Zone of skin (tissue), 1 donor: ENCODE measurements around a stretch of chr21.

DNA sequence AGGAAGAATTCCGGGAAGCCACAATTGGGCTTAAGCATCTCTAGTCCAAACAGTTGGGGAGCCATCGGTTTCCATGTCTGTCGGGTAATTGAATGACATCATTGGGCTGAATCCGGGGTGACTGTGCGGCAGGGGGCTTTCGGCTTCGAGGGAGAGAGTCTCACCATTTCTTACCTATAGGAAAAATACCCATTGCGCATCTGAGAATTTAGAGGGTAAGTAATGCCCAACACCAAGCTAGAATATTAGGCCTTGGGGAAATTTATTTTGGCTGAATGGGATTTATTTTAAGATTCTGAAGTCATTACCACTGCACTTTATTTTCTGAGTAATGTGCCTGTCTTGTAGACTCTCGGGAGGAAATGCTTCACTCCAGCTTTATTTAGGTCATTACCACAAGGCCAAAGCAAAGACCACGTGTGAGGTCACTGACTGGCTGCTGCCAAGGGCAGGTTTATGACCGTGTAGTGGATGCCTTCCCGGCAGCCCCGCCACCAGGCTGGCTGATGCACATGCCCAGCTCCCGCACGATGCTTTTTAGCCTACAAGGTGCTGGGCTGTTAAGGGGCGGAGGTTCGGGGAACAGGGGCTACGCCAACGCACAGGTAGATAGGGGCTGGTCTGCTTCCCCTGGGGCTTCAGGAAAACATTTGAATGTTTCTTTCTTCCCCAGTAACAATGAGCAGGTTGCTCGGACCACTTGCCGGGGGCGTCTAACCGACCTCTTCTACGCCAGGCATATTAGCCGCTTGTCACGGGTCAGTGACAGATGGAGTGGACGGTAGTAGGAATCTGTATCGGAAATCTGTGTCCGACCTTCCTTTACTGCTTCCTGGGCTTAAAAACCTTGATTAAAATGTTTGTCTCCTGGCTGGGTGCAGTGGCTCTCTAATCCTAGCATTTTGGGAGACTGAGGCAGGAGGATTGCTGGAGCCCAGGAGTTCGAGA is 22.9 kb upstream of the UMODL1 start:
- RRBS, result 87% methylated on average over 3 of the region's 30 CpGs

DNA sequence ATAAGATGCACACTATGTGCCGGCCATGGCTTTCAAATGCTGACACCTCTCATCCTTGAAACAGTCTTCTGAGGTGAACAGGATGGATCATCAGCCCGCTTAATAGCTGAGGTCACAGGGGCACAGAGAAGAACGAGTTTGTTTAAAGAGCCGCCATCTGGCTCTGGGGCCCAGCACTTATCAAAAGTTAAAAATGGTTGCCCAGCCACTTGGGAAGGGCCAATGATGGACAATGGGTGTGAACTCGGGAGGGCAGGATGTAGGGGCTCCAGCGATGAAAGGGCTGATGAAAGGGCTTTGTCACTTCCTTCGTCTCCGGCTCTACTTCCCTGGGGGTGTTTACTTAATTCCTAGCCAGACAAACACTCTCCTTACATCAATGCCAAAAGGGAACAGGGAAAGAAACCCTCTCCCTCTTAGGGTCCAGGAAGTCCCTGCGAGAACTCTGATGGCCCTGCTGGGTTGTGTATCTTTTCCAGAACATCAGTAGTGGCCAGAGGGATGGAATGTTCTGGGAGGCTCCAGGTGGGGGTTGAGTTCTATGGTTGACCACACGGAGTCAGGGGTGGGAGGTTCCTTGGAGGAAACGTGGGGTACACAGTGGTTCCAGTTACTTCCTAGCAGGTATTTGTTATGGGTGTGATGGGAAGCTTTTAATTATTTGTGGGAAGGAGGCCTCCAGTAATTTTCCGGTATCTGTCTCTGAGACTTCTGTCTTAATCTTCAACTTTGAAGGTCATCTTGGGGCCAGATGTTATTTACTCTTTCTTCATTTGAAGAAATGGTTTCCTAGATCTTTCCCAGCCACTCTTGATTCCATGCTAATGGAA is 9.0 kb upstream of the ABCG1 start:
- RRBS, result no CpG with 5 or more reads among the region's 12 CpGs

DNA sequence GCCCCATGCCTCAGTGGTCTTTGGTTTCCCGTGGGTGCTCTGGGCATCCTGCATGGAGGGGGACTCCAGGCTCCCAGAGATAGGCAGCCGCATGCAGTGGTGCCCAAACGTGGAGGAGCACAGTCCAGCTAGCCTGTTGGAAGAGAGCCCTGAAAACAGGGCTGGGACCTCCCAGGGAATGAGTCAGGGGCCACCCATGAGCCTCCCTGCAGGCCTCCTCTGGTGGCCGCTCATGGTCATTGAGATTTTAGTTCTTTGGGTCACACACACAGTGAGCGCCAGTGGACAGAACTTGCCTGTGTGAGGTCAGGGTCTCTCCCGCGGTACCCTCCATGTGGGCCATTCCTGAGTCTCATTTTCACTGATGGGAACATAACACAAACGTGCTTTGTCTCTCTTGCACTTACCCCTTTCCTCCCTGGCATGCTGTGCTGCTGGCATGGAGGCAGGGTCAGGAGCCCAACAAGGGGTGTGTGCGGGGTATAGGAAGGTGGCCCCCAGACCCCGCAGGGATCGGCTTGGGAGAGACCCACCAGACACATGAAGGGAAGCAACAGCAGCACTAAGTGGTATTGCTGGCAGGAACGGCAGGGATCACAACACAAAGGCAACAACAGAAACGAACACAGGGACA is 31.6 kb downstream of the ABCG1 start:
- RRBS, result no CpG with 5 or more reads among the region's 13 CpGs

GRCh38 chr21:42317248-42317894 is 2.2 kb upstream of the TFF3 start:
- RRBS, result no CpG with 5 or more reads among the region's 11 CpGs

DNA sequence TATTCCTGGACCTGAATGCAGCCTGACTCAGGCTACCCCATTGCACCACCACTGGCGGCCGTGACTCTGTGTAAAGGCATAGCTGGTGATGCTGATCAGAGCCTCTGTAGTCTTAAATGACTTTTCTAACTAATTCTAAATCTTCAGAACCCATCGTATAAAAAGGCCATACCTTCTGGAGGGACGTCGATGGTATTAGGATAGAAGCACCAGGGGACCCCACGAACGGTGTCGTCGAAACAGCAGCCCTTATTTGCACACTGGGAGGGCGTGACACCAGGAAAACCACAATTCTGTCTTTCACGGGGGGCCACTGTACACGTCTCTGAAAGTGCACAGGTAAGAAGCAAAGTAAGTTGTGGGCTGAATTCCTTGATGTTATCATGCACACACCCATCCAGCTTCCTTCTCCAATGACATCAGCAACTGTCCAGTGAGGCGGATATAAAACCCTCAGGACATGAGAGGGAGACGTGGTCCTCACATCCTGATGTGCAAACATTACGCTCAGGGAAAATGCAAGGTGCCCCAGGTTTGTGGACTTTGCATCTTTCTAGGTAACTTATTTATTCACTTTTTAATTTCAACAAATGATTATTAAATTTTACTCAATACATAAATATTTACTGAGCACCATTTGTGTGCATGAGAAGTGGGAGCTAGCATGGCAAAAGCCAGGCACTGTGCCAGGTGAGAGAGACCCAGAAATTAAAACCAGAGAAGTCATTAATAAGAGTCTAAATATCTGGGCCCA is 3.1 kb downstream of the TFF1 start:
- RRBS, result no CpG with 5 or more reads among the region's 15 CpGs

GRCh38 chr21:42616366-42616913 is 37.0 kb upstream of the PDE9A start:
- RRBS, result no CpG with 5 or more reads among the region's 23 CpGs

GRCh38 chr21:42655373-42656107 is 2.1 kb downstream of the PDE9A start:
- RRBS, result 37% methylated on average over 4 of the region's 21 CpGs

GRCh38 chr21:42703950-42704465 is 50.6 kb downstream of the PDE9A start:
- RRBS, result no CpG with 5 or more reads among the region's 20 CpGs

DNA sequence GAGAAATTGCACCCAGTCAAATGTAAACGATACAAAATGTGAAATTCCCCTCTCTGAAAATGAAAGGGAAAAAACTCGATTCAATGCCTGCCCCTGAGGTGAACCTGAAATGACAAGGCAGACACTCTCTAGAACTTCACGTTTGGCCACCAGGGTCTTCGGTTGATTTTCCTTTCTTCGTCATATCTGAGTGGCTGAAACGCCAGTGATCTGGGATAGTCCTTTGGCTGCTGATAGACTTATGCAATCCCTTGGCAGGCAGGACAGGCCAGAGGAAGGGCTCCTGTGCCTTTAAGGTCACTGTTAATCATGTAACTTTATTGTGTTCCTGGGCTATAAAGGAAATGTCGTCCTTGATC is 67.8 kb downstream of the PDE9A start:
- RRBS, result no CpG with 5 or more reads among the region's 7 CpGs

GRCh38 chr21:42733752-42734830 is 80.7 kb downstream of the PDE9A start:
- RRBS, result no CpG with 5 or more reads among the region's 13 CpGs

DNA sequence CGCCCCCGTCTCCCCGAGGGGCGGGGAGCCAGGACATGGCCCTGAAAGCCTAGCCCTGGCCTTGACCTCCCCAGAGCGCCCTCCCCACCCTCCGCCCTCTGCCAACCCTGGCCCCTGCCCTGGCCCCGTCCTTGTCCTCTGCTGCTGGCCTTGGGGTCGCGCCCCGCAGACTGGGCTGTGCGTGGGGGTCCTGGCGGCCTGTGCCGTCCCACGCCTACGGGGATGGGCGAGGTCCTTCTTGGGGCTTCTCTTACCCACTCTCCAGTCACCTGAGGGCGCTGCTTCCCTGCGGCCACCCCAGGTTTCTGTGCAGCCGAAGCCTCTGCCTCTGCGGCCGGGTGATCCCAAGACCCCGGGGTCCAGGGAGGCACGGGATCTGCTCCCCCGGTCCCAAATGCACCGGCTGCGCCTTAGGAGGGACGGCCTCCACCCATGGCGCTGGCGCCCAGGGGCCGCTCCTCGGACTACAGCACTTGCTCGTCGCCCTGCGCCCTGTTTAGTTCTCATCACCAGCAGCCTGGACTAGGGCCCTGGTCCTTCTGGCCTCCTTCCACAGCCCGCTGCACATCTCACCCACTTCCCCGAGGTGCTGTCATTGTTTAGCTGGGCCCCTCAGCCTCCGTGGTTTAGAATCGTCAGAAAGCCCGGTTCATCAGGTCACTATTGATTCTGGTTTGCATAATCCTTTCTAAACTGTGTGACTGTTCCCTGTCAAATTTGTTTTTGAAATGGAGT is 41.5 kb downstream of the WDR4 start:
- RRBS, result no CpG with 5 or more reads among the region's 39 CpGs

DNA sequence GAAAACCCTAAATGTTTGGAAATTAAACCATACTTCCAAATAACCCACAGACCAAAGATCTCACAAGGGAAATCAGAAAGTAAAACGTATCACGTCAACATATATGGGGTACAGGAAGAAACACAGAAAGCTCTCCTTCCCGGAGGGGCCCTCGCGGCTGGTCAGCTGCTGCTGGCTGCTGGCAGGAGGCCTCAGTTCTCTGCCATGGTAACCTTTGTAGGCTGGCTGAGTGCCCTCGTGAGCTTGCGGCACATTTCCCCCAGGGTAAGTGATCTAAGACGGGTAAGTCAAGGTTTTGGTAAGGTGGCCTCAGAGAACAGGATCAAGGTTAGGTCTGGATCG is 34.1 kb downstream of the WDR4 start:
- RRBS, result no CpG with 5 or more reads among the region's 9 CpGs

DNA sequence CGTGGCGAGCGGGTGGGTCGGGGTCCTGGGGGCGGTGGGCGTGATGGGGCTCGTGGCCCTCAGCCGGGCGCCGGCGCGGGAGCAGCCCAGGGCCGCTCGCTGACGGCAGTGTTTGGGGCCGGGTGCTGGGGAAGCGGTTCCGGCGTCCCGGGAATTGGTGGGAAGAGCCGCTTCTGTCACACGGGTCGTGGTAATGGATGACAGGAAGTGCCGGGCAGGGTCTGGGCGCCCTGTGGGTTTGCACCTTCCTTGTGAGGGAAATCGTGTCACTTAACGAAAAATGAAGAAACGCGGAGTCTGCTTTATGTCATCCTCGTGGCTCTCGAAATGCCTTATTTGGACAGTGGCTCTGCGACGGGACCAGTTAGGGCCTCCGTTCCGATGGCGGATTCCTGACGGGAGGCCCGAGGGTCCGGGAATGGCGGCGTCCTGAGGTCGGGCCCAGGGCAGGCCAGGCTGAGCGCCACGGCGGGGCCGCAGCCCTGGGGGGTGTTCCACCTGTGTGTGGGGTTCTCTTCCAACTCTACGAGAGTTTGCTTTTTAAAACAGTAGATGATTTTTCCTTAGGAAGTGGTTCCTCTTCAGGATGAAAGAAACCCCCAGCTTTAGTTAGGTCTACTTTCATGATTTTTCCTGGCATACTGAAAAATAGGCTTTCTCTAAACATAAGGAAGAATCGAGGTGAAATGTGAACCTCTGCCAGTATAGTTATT is 1.1 kb downstream of the PKNOX1 start:
- RRBS, result under 1% methylated on average over 25 of the region's 48 CpGs

DNA sequence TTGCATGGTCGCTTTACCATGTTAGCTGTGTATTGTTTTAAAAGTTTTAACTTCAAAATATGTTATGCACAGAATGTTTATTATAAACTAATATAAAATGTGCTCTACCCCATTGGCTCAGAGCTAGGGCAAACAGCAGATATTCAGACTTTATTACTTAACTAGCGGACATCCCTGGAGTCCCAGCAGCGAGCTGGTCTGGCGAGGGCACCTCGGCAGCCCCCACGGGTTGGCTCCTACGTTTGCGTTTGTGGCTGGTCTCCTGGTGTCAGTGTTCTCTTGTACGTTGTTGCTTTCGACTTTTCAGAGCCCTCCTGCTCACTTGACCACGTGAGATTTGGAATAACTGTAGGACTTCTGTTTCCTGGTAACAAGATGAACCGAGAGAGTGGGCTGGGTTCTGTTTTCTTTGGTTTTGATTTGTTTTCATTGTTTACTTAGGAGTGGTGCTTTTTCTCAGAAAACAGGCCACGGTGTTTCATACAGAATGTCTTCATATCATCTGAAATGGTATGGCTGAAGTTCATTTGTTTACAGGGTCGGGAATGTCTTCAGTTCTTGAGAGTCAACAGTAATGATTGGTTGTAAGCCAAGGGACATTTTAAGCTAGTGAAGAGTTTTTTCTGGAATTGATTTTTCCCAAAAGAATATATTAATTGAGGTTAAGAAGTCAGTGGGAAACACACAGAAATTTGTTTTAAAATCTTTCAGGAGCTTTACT is 44.4 kb downstream of the CBS start:
- RRBS, result no CpG with 5 or more reads among the region's 14 CpGs

DNA sequence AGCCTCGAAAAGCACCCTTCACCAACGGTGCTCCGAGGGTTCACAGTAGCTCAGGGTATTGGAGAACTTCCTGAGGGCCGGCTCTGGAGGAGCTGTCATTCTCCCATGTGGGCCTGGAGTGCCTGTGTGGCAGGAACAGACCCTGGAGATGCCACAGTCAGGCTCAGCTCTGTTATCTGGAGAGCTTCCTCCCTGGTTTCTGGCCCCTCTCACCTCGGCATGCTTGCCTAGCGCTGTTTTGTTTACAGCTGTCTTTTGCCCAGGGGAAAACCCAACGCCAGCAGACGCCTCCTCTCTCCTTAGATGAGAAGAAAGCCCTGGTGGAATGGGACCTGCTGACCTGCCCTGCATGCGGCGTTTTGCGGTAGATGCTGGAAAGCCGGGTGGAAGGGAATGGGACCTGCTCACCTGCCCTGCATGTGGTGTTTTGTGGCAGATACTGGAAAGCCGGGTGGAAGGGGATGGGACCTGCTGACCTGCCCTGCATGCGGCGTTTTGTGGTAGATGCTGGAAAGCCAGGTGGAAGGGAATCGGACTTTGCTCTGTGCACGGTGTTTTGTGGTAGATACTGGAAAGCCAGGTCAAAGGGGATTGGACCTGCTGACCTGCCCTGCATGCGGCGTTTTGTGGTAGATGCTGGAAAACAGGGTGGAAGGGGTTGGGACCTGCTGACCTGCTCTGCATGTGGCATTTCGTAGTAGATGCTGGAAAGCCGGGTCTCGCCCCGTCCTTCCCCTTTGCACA is 105.0 kb downstream of the CRYAA start:
- RRBS, result 77% methylated on average over 3 of the region's 23 CpGs

GRCh38 chr21:43303976-43304175 is 123.1 kb downstream of the SIK1 start:
- RRBS, result no CpG with 5 or more reads among the region's 7 CpGs

DNA sequence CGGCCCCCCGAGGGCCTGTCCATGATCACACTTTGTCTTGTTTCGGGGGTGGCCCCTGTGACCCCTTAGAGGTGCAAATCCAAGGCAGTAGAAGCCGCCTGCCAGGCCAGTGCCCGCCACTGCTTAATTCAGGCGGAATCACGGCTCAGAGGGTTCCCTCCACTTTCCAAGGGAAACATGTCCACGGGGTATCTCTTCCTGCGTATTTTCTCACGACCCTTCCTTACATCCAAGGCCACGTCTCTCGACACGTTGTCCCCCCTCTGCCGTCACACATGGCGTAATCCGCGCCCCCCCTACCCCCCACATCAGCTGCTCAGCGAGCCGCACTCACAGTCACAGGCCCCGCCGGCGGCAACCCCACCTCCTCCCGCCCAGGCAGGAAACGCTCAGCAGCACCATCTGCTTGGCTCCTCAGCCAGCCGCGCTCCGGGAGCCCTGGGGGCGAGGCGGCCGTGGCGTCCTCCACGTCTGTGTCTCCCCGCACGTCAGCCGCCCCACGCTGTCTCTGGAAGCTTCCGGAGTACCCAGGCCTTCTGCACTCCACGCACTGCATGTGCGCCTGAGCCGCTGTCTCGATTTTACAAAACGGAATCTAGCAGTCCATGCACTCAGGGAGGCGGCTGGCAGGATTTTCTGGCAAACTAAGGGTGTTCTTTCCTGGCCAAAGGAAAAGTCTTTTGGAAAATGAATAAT is 64.7 kb downstream of the SIK1 start:
- RRBS, result under 1% methylated on average over 15 of the region's 43 CpGs

DNA sequence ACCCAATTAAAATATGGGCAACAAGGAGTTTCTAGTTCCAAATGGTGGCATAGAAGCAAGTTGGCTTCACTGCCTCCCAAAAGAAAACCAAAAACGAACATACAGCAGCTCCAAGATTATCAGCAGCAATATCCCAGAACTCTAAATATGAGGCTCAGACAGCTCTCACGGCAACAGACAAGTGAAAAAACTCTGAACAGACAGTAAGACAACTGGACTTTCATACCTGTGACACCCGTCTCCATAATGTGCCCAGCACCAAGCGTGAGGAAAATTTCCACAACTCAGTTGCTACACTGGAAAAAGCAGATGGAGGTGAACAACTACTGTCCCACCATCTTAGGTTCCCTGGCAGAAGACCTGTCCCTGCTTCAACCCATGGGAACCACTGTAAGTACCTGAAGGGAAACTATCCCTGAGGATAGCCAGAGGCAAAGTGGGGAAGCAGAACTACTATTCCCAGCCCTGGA is 39.9 kb downstream of the HSF2BP start:
- RRBS, result no CpG with 5 or more reads among the region's 4 CpGs

GRCh38 chr21:43639627-43640209 is 19.6 kb downstream of the HSF2BP start:
- RRBS, result no CpG with 5 or more reads among the region's 4 CpGs

GRCh38 chr21:43783190-43783758 is 6.1 kb upstream of the RRP1 start:
- RRBS, result no CpG with 5 or more reads among the region's 17 CpGs